ENCODE results near the gene COL8A2.

GRCh38 chr1:35553969-35554700 is 3.1 kb downstream of the KIAA0319L start:
- PRO-cap, result no peak
- RAMPAGE, long total RNA, 5 experiments, result start-site peak on the minus strand in 1 of 5 experiments, at chr1:35554355-35554433 at its widest, 11 reads per replicate
- RRBS, result no CpG with 5 or more reads among the region's 5 CpGs

DNA sequence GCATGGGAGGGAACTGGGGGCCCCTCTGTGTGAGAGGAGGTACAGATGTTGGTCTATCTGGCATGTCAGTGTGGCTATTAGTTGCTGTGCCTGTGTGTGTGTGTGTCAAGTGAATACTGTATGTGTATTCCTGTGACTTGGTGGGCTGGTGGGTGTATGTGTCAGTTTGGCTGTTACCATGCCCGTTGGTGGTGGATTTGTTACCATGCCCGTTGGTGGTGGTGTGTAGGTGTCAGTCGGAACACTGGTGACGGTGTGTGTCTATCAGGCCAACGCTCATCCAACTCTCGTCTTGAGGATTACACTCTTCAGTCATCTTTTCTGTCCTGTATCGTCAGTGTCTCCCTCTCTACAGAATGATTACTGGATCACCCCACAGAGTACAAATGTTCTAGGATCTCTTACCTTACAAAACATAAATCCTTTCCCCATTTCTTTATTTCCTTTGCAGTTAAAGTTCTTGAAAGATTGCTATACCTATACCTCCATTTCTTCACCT is 22.7 kb downstream of the TFAP2E start:
- PRO-cap, result no peak
- RAMPAGE, long total RNA, 5 experiments, result no peak in any of the 5 experiments
- RRBS, result no CpG with 5 or more reads among the region's 7 CpGs

- PRO-cap, result no peak
- RAMPAGE, long total RNA, 5 experiments, result no peak in any of the 5 experiments
- RRBS, result no CpG with 5 or more reads among the region's 4 CpGs
These were observed 4.1 kb upstream of the AGO3 start for GRCh38 chr1:35926582-35927388.

- PRO-cap, result no peak
- RAMPAGE, long total RNA, 5 experiments, result no peak in any of the 5 experiments
- RRBS, result no CpG with 5 or more reads among the region's 4 CpGs
These were observed 1.9 kb upstream of the AGO3 start for GRCh38 chr1:35928600-35929779.

DNA sequence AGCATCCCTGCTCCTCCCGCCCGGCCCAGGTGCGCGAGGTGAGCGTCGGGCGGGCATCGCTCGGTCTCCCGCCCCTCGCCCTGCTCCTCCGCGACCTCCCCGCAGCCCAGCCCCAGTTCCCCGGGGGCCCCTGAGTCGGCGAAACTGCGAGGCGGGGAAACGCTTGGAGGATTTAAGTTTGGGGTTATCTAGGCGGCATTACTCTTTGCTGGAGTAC is 503 bp downstream of the AGO3 start:
- PRO-cap, result no peak
- RAMPAGE, long total RNA, 5 experiments, result no peak in any of the 5 experiments
- RRBS, result 2% methylated on average over 10 of the region's 21 CpGs

DNA sequence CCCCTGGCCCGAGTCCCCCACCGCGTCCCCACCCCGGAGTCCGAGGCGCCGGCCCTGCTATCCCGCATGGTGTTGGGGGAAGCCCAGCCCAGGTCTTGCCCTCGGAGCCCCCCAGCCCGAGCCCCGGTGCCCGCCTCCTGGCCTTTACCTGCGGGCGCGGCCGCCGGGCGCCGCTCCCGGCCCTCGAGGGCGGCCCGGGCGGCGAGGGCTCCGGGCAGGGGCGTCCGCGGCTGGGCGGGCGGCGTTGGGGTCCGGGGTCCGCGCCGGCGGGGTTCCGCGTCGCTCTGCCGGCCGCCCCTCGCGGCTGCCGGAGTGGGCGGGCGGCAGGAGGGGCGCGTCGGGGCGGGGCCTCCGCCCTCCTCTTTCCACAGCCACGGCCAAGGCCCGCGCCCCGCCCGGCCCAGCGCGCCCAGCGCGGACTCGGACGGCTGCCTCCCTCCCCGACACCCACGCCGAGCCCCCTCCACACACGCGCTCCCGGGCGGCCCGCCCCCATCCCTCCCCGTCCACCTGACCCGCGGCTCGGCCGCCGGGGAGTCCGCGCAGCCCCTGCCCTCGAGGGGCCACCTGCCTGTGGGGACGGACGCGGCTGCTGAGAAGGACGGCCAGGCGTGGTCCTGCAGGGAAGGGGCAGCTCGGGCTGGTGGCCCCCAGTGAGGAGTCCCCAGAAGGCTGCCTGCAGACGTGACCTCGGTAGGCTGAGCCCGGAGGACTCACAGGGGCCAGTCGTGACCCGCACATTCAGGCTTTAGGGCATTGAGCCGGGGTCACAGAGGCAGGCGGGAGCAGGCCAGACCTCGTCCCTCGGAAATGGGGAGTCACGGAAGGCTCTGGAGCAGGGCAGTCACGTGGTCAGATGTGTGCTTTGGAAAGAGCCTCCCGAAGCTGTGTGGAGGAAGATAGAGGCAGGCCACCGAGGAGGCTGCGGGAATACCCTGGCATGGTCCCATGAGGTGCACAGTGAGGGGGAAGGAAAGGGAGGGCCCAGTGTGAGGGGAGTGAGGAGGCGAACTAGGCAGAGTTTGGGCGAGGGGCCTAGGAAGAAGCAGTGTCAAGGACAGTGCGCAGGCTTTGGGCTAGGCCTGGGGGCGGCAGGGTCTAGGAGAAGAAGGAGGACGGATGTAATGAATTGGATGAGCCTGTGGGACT is at the start of gene COL8A2:
COL8A2 (minus strand) TSS at position 314 of the 1,149 bp plus-strand sequence.
- PRO-cap, result bidirectional peak, plus-strand start at position 578 of the sequence, minus-strand start at position 302 of the sequence; unidirectional peak, minus-strand start at position 811 of the sequence
- RAMPAGE, long total RNA, 5 experiments, result no peak in any of the 5 experiments
- RRBS, result 6% methylated on average over 57 of the region's 105 CpGs

DNA sequence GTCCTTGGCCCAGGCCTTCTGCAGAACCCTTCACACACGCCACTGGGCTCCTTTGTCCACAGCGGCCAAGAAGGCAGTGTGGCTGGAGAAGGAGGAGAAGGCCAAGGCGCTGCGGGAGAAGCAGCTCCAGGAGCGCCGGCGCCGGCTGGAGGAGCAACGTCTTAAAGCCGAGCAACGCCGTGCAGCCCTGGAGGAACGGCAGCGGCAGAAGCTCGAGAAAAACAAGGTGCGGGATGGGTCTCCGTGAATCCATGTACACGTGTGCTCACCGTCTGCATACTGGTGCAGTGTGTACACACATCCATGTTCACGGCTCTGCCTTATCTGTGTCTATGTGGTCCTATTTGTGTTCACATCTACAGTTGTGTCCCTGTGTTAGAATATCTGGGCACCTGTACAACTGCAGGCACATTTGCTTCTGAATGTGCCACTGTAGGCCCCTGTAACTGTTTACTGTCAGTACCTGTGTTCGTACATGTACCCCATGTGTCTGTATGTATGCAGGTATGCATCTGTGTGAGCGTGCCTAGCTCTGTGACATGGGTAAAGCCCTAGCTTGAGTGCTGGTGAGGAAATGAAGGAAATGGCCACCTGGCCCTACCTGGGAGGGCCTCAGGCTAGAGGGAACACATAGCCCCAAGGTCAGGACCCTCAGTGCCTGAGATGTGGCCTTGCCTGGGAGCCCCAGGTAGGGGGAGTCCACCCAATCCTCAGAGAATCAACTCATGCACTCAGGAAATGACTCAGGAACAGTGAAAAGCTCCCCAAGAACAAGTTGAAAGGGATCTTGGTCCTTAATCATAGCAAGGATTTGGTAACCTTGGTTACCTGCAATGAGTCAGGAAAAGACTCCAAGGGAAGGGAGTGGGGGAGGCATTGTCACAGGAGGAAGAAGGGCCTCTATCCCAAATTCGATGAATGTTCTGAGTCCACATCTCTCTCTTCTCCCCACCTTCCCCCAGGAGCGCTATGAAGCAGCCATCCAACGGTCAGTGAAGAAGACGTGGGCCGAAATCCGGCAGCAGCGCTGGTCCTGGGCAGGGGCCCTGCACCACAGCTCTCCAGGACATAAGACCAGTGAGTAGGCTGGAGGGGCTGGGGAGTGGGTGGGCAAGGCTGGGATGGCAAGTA is 16.8 kb downstream of the MAP7D1 start:
- PRO-cap, result no peak
- RAMPAGE, long total RNA, 5 experiments, result start-site peak on the plus strand in 1 of 5 experiments, centred at position 114 of the sequence, 5 reads per replicate
- RRBS, result no CpG with 5 or more reads among the region's 29 CpGs

DNA sequence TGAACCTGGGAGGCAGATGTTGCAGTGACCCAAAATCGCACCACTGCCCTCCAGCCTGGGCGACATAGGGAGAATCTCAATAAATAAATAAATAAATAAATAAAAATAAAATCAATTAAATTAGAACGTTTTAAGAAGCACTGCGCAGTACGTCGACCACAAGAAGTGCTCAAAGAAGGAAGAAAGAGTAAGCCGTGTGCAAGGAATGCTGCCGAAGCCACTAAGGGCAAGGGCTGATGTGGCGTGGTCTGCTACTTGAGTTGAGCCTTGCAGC is 1.3 kb upstream of the THRAP3 start:
- PRO-cap, result no peak
- RAMPAGE, long total RNA, 5 experiments, result no peak in any of the 5 experiments
- RRBS, result no CpG with 5 or more reads among the region's 9 CpGs

- PRO-cap, result bidirectional peak, plus-strand start at chr1:36224434, minus-strand start at chr1:36224104
- RAMPAGE, long total RNA, 5 experiments, result no peak in any of the 5 experiments
- RRBS, result 2% methylated on average over 4 of the region's 32 CpGs
These were observed 653 bp upstream of the THRAP3 start for GRCh38 chr1:36223319-36224260.

GRCh38 chr1:36248334-36248967 is 24.2 kb downstream of the THRAP3 start:
- PRO-cap, result no peak
- RAMPAGE, long total RNA, 5 experiments, result no peak in any of the 5 experiments
- RRBS, result no CpG with 5 or more reads among the region's 5 CpGs

DNA sequence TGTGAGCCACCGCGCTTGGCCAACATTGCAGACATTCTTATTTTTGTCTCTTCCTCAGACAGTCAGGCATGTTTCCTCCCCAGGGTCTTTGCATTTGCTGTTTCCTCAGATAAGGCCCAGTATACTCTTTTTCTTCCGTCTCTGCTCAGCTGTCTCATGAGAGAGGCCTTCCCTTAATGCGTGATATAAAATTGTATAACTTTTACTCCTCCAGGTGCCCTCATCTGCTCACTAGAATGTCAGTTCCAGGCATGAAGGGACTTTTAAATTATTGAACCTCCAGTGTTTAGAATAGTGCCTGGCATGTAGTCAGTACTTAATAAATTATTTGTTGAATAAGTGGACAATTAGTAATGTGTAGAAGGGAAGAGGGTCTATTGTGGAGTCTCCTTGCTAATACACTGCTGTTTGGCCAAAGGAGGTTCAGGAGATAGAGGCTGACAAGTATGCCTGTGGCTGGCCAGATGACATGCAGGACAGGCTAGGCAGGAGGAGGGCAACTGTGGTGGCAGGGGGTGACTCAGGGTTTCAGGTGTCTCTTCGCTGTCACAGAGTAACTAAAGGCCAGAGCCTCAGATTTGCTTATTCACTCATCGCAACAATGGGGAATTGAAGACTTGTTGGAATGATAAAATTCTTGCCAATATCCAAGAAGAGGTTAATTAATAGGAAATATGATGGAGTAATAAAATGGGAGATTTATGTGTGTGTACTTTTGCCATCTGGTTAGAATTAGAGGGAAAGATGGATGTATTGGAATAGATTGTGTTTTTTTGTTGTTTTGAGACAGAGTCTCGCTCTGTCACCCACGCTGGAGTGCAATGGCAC is 33.0 kb downstream of the THRAP3 start:
- PRO-cap, result no peak
- RAMPAGE, long total RNA, 5 experiments, result no peak in any of the 5 experiments
- RRBS, result no CpG with 5 or more reads among the region's 8 CpGs

DNA sequence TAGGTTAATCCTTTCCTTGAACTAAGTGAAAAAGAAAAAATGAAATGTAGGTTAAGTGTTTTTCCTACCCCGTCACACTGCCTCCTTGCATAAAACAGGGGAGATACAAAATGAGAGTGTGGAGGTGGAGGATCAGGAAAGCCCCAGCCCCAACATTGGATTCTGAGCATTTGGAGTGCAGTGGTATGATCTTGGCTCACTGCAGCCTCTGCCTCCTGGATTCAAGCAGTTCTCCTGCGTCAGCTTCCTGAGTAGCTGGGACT is 3.4 kb upstream of the SH3D21 start:
- PRO-cap, result no peak
- RAMPAGE, long total RNA, 5 experiments, result no peak in any of the 5 experiments
- RRBS, result no CpG with 5 or more reads among the region's 2 CpGs

DNA sequence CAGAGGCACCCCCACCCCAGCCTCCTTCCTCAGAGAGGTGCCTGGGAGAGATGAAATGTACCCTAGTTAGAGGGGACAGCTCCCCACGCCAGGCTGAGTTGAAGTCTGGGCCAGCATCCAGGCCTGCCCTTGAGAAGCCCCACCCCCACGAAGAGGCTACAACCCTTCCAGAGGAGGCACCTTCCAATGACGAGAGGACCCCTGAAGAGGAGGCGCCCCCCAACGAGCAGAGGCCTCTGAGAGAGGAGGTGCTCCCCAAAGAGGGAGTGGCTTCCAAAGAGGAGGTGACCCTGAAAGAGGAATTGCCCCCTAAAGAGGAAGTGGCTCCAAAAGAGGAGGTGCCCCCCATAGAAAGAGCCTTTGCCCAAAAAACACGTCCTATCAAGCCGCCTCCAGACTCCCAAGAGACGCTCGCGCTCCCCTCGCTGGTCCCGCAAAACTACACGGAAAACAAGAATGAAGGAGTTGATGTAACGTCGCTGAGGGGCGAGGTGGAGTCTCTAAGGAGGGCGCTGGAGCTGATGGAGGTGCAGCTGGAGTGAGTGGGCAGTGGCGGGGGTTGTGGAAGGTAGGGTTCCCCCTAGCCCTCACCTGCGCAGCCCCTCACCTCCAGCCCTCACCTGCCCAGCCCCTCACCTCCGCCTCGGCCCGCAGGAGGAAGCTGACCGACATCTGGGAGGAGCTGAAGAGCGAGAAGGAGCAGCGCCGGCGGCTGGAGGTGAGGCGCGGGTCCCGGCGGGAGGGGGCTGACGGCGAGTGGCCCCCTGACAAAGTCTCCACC is 3.0 kb downstream of the EVA1B start:
- PRO-cap, result no peak
- RAMPAGE, long total RNA, 5 experiments, result start-site peak on the plus strand in 1 of 5 experiments, centred at position 174 of the sequence, 11 reads per replicate
- RRBS, result no CpG with 5 or more reads among the region's 33 CpGs

- PRO-cap, result no peak
- RAMPAGE, long total RNA, 5 experiments, result no peak in any of the 5 experiments
- RRBS, result no CpG with 5 or more reads among the region's 5 CpGs
These were observed 5.6 kb downstream of the STK40 start for GRCh38 chr1:36379960-36380610.

- PRO-cap, result no peak
- RAMPAGE, long total RNA, 5 experiments, result no peak in any of the 5 experiments
- RRBS, result no CpG with 5 or more reads among the region's 1 CpG
These were observed 4.9 kb upstream of the STK40 start for GRCh38 chr1:36390530-36391056.

GRCh38 chr1:36472908-36473253 is 8.7 kb upstream of the MRPS15 start:
- PRO-cap, result no peak
- RAMPAGE, long total RNA, 5 experiments, result no peak in any of the 5 experiments
- RRBS, result no CpG with 5 or more reads among the region's 2 CpGs

GRCh38 chr1:37063616-37063852 is 29.2 kb upstream of the GRIK3 start:
- PRO-cap, result no peak
- RAMPAGE, long total RNA, 5 experiments, result no peak in any of the 5 experiments
- RRBS, result no CpG with 5 or more reads among the region's 2 CpGs

DNA sequence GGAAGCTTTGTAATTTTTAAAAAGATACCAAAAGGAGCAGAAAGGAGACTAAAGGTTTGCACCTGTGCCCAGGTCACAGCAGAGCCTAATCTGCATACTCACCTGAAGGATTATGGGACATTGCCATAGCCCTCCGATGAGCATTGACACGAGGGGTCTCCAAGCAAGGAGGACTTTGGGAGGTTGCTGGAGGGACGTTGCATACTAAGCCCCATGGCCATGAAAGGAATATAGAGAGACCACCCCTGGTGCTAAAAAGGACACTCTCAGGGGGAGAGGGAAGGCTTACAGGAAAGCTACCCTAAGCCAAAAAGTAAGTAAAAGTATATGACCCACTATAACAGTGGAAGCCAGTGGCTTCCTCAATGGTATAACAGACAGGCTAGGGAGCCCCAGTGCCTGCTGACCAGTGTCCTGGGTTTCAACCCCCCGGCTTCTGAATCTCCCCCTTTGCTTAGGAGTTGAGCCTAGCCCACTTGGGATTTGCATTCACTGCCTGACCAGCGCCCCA is 148.5 kb upstream of the ZC3H12A start:
- PRO-cap, result no peak
- RAMPAGE, long total RNA, 5 experiments, result no peak in any of the 5 experiments
- RRBS, result no CpG with 5 or more reads among the region's 5 CpGs

GRCh38 chr1:37473574-37473937 is 824 bp upstream of the ZC3H12A start:
- PRO-cap, result no peak
- RAMPAGE, long total RNA, 5 experiments, result no peak in any of the 5 experiments
- RRBS, result no CpG with 5 or more reads among the region's 7 CpGs

GRCh38 chr1:37479253-37479557 is 4.8 kb downstream of the ZC3H12A start:
- PRO-cap, result bidirectional peak, plus-strand start at chr1:37479364, minus-strand start at chr1:37479373
- RAMPAGE, long total RNA, 5 experiments, result no peak in any of the 5 experiments
- RRBS, result no CpG with 5 or more reads among the region's 5 CpGs